ENCODE measurements around a stretch of chr18.

DNA sequence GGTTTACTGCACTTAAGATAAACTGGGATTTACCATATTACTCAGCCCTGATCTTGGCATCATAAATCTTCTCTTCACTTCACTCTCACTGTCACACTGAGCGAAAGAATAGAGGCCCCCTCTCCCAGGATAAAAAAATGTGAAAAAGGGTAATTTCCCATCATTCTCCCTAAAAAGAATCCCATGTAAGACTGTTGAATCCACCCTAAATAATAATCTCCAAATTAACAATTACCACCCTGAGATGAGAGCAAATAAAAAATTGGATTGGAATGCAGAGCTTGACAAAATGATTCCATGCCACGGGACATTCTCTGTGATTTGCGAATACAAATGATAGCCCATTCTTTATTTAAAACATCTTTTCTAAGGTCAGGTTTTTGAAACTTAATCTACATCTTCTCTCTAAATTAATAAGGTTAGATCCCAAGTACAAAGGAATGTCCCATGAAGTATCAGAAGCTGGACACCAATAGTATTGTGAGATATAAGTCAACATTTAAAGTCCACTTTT, 129.5 kb downstream of the BCL2 start:
- PRO-cap, 2 experiments, result no peak in any of the 2 experiments
- RAMPAGE, long total RNA, 5 experiments, result no peak in any of the 5 experiments

DNA sequence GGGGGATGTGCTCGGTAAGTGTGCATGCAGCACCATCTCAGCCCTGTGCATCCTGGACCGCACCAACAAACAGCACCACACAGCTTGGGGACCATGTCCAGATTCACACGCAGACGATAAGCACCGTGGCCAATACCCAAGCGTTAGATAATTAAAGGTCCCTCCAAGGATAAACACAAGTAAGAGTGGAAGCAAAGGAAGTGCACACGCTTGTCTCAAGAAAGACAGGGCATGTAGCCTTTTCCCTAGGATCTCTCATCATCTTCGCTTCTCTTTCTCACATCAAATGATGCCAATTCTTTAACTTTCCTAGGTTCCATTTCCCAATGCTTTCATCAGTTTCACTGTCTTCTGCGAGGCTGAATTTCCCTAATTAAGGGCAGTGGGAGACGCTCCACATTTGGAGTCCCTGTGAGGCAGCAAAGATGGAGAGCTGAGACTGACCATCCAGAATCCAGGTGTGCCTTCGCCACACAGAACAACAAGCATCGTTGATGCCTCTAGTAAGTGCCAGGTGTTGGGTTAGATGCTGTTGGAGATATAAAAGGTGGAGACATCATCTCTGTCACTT, 113.3 kb downstream of the BCL2 start:
- PRO-cap, 2 experiments, result no peak in any of the 2 experiments
- RAMPAGE, long total RNA, 5 experiments, result no peak in any of the 5 experiments

DNA sequence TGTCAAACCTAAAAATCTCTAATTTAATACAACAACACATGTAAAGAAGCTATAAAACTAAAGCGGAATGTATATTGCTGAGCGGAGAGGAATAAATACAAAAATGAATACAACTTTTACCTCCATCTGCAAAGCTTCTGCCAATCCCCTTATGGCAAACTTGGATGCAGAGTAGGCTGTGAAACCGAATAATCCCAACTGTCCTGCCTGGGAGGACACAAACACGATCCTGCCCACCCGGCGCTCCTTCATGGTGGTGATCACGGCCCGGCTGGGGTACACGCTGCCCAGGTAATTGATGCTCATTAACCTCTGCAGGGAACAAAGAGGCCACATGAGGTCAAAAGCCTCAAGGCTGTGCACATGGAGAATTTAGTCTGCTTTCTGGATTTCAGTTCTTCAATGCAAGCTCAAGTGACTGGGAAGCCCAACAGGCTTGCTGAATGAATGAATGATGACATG, 16.2 kb downstream of the KDSR start:
- PRO-cap, 2 experiments, result no peak in any of the 2 experiments
- RAMPAGE, long total RNA, 5 experiments, result no peak in any of the 5 experiments

GRCh38 chr18:63365946-63366963, 751 bp downstream of the KDSR start:
- PRO-cap, 2 experiments, result peak in 2 of 2 experiments; most common plus-strand start chr18:63366516 (in 2); most common minus-strand start chr18:63366408 (in 2)
- RAMPAGE, long total RNA, 5 experiments, result no peak in any of the 5 experiments

GRCh38 chr18:63405954-63406261, 16.4 kb downstream of the VPS4B start:
- PRO-cap, 2 experiments, result peak in 2 of 2 experiments; most common plus-strand start chr18:63406198 (in 2)
- RAMPAGE, long total RNA, 5 experiments, result no peak in any of the 5 experiments

DNA sequence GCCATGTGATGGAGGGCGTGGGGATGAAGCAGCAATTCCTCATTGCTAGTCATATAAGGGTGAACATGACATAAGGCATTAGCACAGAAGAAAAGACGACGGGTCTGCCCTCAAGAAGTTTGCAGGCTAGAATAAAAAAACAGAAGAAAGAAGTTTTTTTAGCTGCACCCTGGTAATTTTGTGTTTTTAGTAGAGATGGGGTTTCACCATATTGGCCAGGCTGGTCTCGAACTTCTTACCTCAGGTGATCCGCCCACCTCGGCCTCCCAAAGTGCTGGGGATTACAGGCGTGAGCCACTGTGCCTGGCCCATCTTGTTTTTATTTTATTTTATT, 5.5 kb upstream of the VPS4B start:
- PRO-cap, 2 experiments, result no peak in any of the 2 experiments
- RAMPAGE, long total RNA, 5 experiments, result no peak in any of the 5 experiments

DNA sequence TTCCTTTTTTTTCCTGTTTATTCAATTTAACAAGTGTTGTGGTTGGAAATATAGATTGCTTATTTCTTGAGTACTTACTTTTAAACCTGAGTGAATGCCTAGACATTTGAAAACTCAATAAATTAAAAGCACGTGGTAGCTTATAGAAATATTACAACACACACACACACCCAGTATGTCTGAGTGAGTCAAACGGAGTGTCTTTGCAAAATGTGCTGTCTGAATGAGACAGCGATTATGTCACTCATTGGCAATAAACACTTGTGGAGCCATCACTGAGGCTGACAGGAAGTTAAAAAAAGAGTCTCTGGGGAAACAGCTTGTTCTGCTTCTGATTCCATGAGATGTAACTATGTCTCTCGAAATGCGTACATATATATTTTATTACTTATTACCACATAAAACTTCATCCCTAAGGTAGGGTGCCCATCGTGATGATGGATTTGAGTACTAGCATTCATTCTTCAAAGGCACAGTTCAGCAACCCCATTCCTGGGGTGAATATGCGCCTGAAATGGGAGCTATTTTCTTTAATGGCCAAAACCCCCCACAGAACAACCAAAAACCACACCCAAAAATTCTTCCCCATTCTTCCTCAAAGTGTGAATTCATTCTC, 22.4 kb upstream of the VPS4B start:
- PRO-cap, 2 experiments, result no peak in any of the 2 experiments
- RAMPAGE, long total RNA, 5 experiments, result no peak in any of the 5 experiments

DNA sequence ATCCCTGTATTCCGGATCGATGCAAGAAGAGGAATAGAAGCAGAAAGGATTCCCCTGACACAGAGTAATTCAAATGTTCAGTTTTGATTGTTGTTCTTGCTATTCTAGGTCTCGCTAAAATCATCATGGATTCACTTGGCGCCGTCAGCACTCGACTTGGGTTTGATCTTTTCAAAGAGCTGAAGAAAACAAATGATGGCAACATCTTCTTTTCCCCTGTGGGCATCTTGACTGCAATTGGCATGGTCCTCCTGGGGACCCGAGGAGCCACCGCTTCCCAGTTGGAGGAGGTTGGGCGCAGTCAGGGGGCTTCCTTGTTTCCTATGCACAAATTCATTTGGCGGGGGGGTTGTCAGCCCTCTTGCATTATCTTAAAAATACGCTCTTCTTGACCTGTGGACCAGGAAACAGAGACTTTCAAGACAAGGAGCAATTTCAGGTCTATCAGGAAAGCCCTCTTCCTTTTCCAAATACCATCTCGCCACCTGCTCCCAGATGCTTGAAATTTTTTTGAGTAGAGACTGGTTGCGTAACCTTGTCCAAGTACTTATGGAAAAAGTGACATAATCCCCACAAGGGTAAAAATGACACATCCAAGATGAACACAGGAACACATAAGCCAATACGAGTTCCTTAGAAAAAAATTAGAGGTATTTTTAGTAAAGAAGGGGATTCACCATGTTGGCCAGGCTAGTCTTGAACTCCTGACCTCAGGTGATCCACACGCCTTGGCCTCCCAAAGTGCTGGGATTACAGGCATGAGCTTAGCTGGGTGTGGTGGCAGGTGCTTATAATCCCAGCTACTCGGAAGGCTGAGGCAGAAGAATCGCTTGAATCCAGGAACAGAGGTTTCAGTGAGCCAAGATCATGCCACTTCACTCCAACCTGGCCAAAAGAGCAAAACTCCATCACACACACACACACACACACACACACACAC, 1.7 kb downstream of the SERPINB13 start:
- PRO-cap, 2 experiments, result no peak in any of the 2 experiments
- RAMPAGE, long total RNA, 5 experiments, result no peak in any of the 5 experiments

- PRO-cap, 2 experiments, result no peak in any of the 2 experiments
- RAMPAGE, long total RNA, 5 experiments, result no peak in any of the 5 experiments
Observed at GRCh38 chr18:63964906-63965349, 5.0 kb upstream of the SERPINB8 start.

GRCh38 chr18:64992655-64993035, 758.2 kb upstream of the CDH7 start:
- PRO-cap, 2 experiments, result no peak in any of the 2 experiments
- RAMPAGE, long total RNA, 5 experiments, result no peak in any of the 5 experiments

GRCh38 chr18:67620861-67621879, 104.7 kb upstream of the DSEL start:
- PRO-cap, 2 experiments, result no peak in any of the 2 experiments
- RAMPAGE, long total RNA, 5 experiments, result no peak in any of the 5 experiments

GRCh38 chr18:68972073-68972610, 174.3 kb downstream of the CCDC102B start:
- PRO-cap, 2 experiments, result no peak in any of the 2 experiments
- RAMPAGE, long total RNA, 5 experiments, result no peak in any of the 5 experiments

DNA sequence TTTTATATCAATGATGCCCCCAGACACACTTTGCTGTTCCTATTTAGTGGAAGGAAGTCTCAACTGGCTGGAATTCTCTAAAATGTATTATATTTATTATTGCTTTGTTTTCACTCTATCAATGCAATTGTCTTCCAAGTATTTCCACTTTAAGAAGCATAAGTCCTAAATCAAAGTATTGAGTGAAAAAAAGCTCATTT, 33.4 kb upstream of the DOK6 start:
- PRO-cap, 2 experiments, result no peak in any of the 2 experiments
- RAMPAGE, long total RNA, 5 experiments, result no peak in any of the 5 experiments

- PRO-cap, 2 experiments, result no peak in any of the 2 experiments
- RAMPAGE, long total RNA, 5 experiments, result no peak in any of the 5 experiments
Observed at GRCh38 chr18:70489894-70490352, 201.1 kb downstream of the SOCS6 start.

DNA sequence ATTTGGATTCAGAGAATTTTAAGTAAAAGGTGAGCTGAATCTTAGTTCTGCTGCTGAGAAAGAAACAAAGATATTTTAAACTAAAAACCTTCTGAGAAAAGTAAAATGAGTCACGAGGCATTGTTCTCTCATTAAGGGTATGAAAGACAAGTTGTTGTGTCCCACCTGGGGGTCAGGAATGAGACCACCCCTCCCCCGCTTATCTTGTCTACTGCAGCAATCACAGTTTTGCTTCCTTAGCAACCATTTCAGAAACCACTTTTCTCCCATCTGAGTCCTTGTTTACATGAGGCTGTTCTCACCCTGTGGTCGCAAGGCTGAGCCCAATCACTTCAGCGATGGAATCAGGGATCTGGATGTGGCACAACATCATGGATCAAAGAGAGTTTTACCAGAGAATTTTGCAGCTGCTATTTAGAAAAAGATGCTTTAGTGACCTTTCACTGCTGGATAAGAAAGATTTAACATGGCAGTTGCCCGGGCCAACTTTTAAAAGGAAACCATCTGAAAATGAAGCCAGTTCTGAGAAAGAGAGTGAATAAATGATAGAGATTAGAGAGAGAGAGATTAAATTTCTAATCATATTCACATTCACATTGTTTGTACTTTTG, 377.6 kb upstream of the NETO1 start:
- PRO-cap, 2 experiments, result no peak in any of the 2 experiments
- RAMPAGE, long total RNA, 5 experiments, result no peak in any of the 5 experiments

DNA sequence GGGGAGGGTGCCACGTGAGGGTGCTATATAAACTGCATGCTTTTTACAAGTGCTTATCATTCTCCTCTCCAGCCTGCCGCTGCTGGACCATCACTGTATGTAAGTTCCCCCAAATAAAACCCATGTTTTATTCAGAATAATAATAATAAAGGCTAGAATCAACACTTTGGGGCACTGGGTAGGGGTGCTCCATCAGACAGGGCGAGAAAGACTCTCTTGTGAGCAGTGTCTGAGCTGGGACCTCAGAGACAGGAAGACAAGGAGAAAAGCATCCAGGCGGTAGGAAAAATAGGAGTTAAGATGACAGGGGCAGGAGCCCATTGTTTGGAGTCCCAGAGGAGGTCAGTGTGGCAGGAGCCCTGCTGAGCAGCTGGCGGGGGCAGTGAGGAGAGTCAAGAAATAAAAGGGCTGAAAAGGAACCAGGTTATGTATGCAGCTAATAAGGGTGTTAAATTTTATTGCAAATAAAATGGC, 457.5 kb downstream of the FBXO15 start:
- PRO-cap, 2 experiments, result no peak in any of the 2 experiments
- RAMPAGE, long total RNA, 5 experiments, result no peak in any of the 5 experiments

GRCh38 chr18:73784640-73785197, 362.9 kb downstream of the FBXO15 start:
- PRO-cap, 2 experiments, result no peak in any of the 2 experiments
- RAMPAGE, long total RNA, 5 experiments, result no peak in any of the 5 experiments

DNA sequence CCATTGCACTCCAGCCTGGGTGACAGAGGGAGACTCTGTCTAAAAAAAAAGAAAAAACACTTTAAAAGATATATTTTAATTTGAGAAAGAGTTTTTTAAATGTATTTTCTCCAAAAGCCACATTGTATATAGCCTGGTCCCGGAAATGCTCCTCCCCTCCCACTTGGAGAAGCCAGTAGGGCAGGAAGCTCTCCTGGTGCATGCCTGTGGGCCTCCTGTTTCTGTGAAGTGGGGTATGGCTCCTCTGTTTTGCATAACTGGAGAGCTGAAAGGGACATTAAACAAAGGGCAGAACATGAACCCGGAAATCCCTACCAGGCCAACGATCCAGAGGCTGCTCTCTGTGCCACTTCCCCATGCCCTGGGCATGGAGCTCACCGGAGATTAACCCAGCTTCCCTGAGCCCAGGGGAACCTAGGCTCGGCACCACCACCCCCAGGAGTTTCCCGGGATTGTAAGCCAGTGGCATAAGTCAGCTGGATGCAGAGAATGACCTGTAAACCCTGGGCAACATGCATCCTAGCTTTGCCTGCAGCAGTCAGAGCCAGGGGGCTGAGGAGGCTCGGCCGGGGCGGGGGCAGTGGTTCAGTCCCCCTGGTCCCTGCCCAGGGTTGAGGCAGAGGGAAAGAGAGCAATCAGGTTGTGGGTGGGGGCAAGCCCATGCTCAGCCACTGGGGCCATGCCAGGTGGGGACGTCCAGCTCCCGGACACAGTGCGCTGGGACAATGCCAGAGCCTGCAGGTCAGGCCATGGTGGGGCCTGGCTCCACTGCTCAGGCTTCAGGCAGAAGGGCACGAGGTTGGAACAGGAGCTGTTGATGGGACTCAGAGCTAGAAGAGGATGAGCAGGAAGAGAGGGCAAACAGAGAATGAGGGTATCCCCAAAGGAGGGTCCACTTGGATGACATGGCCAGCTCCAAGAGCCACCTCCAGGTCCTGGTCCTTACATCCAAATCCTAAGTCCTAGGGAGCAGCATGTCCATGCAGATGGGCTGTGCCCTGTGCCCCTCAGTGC, 49.5 kb downstream of the TIMM21 start:
- PRO-cap, 2 experiments, result no peak in any of the 2 experiments
- RAMPAGE, long total RNA, 5 experiments, result no peak in any of the 5 experiments

GRCh38 chr18:74231293-74231832, 60.4 kb downstream of the CYB5A start:
- PRO-cap, 2 experiments, result no peak in any of the 2 experiments
- RAMPAGE, long total RNA, 5 experiments, result no peak in any of the 5 experiments

DNA sequence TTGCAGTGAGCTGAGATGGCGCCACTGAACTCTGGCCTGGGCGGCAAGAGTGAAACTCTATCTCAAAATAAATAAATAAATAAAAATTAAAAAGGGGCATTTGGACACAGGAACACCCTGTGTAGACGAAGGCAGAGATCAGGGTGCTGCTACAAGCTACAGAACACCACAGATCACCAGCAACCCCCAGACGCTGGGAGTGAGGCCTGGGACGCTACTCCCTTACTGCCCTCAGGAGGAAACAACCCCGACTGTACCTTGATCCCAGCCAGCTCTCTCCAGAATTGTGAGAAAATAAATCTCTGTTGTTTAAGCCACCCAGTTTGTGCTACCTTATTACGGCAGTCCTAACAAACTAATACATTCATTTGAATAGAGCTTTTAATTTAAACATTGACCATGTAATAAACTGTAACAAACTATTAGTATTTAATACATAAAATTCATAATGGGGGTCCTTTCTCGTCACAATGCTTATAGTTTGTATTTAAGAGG, 58.8 kb downstream of the CYB5A start:
- PRO-cap, 2 experiments, result no peak in any of the 2 experiments
- RAMPAGE, long total RNA, 5 experiments, result no peak in any of the 5 experiments